Measurements from ENCODE around the gene APH1B.

- PRO-cap = no peak
- RAMPAGE, long total RNA, 4 experiments = no peak in any of the 4 experiments
Observed at GRCh38 chr15:60593906-60594580, 115.1 kb upstream of the ICE2 start.

- PRO-cap = no peak
- RAMPAGE, long total RNA, 4 experiments = no peak in any of the 4 experiments
Observed at GRCh38 chr15:60647917-60648149, 168.9 kb upstream of the ICE2 start.

GRCh38 chr15:60667244-60667732 is 188.3 kb upstream of the ICE2 start:
- PRO-cap = no peak
- RAMPAGE, long total RNA, 4 experiments = no peak in any of the 4 experiments

- PRO-cap = no peak
- RAMPAGE, long total RNA, 4 experiments = no peak in any of the 4 experiments
Observed at GRCh38 chr15:60696086-60696683, 217.2 kb upstream of the ICE2 start.

DNA sequence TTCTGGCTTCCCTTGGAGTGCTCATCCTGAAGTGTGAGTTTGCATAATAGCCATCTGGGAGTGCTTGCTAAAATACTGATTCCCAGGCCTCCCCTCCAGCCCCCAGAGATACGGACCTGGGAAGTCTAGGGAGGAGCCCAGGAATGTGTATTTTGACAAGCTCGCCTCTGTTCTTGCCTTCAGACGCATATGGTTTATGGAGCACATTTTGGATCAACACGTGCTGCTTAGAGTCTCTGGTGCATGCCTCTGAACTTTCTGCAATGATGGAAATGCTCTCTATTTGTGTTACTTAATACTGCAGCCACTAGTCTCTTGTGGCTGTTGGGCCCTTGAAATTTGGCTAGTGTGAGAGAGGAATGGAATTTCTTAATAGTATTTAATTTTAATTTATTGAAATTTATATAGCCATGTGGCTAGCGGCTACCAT is 299.4 kb downstream of the RORA start:
- PRO-cap = no peak
- RAMPAGE, long total RNA, 4 experiments = no peak in any of the 4 experiments

- PRO-cap = no peak
- RAMPAGE, long total RNA, 4 experiments = no peak in any of the 4 experiments
Observed at GRCh38 chr15:60932413-60933017, 296.6 kb downstream of the RORA start.

- PRO-cap = no peak
- RAMPAGE, long total RNA, 4 experiments = no peak in any of the 4 experiments
Observed at GRCh38 chr15:61327045-61327626, 98.0 kb upstream of the RORA start.

DNA sequence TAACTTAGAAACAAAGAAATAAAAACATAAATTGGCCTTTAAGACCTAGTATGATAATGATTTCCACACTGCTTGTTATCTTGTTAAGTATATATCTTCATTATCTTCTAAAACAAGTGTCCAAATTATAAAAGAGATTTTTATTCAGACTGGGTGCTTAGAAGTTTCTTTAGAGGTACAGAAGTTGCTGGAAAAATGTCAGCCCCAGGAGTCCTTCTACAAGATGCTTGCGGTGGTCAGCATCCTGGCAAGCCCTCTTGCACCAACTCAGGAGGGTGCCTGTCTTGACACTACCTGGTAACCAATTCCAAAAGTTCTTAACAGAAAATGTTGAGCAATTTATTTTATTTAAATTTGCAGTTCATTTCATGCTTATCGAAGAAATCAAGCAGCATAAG is 313.1 kb downstream of the VPS13C start:
- PRO-cap = unidirectional peak, minus-strand start at position 218 of the sequence
- RAMPAGE, long total RNA, 4 experiments = no peak in any of the 4 experiments

GRCh38 chr15:61929109-61929400 is 131.2 kb downstream of the VPS13C start:
- PRO-cap = no peak
- RAMPAGE, long total RNA, 4 experiments = no peak in any of the 4 experiments

- PRO-cap = no peak
- RAMPAGE, long total RNA, 4 experiments = no peak in any of the 4 experiments
Observed at GRCh38 chr15:62006937-62007692, 53.1 kb downstream of the VPS13C start.

- PRO-cap = no peak
- RAMPAGE, long total RNA, 4 experiments = no peak in any of the 4 experiments
Observed at GRCh38 chr15:62208956-62210201, 44.3 kb upstream of the C2CD4B start.

- PRO-cap = no peak
- RAMPAGE, long total RNA, 4 experiments = no peak in any of the 4 experiments
Observed at GRCh38 chr15:62857367-62858083, 185.0 kb upstream of the TPM1 start.

DNA sequence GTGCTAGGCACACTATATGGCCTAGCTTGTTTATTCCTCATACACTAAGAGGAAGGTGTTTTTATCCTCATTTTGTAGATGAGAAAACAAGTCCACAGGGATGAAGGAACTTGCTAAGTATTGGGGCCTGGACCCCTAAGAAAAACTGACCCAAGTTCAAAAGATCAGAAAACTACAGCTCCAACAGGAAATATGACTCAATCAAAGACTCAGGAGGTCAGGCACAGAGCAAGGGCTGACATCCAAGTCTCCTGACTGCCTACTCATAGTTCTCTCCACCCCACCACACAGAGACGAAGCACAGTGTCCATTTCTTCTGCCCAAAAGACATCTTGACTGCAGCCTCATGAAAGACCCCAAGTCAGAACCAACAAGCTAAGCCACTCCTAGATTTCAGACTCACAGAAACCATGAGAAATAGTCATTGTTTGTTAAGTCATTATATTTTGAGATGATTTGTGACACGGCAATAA is 26.9 kb upstream of the TPM1 start:
- PRO-cap = no peak
- RAMPAGE, long total RNA, 4 experiments = no peak in any of the 4 experiments

- PRO-cap = no peak
- RAMPAGE, long total RNA, 4 experiments = no peak in any of the 4 experiments
Observed at GRCh38 chr15:63063952-63064545, 21.5 kb downstream of the TPM1 start.

- PRO-cap = no peak
- RAMPAGE, long total RNA, 4 experiments = no peak in any of the 4 experiments
Observed at GRCh38 chr15:63122998-63123563, 1.4 kb downstream of the LACTB start.

- PRO-cap = no peak
- RAMPAGE, long total RNA, 4 experiments = start-site peak on the plus strand in 1 of 4 experiments, at chr15:63197239-63197309 at its widest, 5 reads per replicate
Observed at GRCh38 chr15:63196905-63197537, 7.6 kb downstream of the RAB8B start.

GRCh38 chr15:63276976-63278012 is at the start of gene APH1B:
Gene APH1B (plus strand): TSS chr15:63277605.
- PRO-cap = bidirectional peak, plus-strand start at chr15:63277608, minus-strand start at chr15:63277389
- RAMPAGE, long total RNA, 4 experiments = start-site peak on the plus strand in 1 of 4 experiments, at chr15:63277579-63277608 at its widest, 28 reads per replicate

GRCh38 chr15:63380796-63381027 is 934 bp downstream of the CA12 start:
- PRO-cap = bidirectional peak, plus-strand start at chr15:63381128, minus-strand start at chr15:63380976
- RAMPAGE, long total RNA, 4 experiments = no peak in any of the 4 experiments

DNA sequence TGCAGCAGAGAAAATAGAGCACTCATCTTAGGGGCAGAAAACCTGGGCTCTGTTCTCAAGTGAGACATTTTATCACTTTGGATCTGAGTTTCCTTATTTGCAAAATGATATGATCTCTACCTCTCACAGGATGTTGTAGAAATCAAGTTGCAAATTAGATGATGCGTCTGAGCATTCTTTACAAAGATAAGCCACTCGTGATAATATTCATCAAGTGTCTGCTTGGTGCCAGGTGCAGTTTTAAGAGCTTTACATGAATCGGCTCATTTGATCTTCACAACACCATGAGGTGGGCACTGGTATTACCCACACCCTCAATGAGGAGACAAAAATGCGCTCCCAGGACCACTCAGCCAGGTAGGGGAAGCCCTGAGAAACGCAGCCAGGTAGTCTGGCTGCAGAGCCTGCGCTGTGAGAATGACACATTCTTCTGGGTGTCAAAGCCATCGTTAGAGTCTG is 59.1 kb upstream of the CA12 start:
- PRO-cap = no peak
- RAMPAGE, long total RNA, 4 experiments = no peak in any of the 4 experiments

- PRO-cap = no peak
- RAMPAGE, long total RNA, 4 experiments = no peak in any of the 4 experiments
Observed at GRCh38 chr15:63509175-63509528, 4.8 kb downstream of the USP3 start.

All from Peyer's patch (tissue), 4 donors.